ENCODE measurements around the gene LAMTOR2.

DNA sequence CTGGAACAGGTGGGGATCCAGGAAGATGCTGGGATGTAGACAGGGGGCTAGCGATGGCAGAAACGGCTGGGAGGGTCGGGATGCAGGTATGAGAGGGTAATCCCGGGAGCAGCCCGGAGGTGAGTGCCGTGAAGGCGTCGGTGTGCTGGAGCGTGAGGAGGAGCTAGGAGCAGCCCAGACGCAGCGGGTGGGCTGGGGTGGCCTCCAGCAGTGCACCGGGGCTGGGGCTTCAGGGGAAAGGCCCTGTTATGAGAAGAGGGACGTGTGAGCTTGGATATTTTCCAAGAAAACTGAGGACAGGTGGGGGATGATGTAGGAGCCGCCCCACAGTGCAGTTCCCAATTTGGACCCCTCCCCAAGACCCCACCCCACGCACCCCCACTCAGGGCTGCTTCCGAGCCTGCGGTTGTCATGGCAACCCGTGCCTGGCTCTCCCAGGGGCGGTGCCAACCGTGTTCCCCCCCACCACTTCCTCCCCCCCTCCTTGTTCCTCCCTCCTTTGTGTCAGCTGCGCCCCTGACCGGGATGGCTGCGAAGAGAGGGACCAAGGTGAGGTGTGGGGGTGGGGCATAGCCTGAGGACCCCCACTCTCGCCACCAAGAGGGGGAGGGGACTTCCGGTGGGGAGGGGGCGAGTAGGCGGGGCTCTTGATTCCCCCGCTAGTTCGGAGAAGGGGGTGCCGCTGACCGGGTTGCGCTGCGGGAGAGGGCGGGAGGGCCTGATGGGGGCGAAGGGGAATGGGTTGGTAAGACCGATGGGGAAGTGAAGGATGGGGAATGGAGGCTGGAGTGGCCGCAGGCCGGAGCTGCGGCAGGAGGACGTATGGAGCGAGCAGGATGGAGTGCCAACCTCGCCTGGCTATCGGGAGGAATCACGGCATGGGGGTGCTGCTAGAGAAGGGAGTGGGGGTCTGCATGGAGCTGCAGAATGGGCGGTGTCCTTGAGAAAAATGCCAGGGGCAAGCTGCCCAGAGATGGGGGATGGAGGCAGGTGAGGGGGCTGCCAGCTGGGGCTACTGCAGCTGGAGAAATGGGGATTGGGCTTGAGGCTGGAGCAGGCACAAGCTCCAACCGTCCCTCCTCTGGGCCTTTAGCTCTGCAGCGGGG, 797 bp downstream of the TRIM46 start:
- RRBS: 6% methylated on average over 21 of the region's 47 CpGs

DNA sequence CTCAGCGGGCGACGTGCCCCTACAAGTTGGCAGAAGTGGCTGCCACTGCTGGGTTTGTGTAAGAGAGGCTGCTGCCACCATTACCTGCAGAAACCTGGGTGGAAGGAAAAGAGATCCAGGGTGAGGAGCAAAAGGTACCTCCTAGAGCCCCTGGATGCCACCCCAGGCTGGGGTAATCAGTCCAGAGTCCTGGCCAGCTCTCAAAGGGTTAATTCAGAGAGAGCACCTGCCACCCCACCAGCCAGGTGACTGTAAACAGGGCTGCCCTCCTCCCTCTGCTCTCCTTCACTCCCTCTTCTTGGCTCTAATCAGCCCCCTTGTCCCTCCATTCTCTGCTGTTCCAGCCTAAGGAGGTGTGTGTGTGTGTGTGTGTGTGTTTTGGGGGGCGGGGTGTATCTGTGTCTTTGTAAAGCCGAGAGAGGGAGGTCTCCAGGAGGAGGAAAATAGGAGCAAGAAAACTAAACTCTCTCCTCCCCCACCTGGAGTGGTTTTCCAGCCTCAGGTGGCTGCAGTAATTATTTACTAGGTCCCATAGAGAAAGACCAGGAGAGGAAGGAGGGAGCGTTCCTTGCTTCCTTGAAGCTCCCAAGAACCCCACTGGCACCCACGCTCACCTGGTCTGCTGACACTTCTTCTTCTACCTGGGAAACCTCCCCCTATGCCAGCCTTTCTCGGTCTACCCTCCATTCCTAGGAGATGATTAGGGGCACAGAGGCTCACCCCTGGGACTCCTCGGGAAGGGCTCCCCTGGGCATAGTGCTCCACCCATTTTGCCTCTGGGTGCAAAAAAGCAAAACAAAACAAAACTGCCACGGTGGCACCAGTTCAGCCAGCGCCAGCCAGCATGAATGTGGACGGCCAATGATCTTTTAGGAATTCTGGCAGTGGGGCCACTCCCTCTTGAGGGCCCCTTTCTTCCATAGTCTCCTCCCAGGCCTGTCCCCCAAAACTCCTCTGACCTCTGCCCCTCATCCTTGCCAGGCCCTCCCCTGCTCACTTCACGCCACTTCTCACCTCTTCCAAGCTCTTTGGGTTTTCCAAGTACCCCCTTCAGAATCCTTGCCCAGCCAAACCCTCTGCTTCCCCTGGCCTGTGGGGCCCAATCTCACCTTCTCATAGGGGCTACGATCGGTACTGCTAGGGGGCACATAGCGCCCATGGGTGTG, 12.8 kb downstream of the TRIM46 start:
- RRBS: no CpG with 5 or more reads among the region's 16 CpGs

DNA sequence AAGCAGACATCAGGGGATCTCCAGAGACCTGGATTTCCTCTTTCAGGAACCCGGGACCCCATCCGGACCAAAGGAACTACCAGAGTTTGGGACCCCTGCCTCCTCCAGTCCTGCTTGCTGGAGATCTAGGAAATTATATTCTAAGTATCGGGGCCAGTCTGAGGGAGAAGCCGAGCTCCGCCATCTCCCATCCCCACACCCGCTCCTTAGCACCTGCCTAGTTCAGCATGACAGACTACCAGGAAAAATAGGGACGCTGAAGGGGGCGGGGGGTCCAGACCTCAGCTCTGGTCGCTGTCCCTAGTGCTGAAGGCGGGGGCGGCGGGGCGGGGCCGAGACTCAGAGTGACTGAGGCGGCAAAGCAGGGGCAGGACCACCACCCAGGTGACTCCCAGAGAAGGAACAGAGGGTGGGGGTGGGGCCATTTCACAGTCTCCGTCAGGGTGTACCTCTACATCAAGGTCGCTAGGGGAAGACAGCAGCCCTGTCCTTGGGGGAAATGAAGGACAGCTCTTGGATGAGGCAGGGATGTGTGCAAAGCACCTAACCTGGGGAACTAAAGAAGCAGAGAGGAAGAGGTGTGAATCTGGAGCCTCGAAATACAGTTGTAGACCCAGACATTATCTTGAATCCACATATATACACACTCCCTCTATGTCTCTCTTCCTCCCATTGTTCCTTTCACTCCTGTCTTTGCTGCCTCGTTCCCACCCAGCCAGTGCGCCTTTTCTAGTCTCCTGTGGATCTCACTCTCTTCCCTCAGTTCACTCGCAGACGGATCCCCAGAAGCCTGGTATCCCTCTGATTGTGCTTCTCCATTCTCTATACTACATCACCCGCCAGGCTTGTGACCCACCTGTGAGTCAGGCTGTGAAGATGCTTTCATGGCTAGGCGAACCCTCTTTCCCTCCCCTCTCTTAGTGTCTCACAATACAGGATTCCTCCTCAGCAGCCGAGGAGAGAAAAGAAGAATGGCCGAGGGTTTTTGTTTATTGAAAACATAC, 1.1 kb downstream of the HCN3 start:
- RRBS: 4% methylated on average over 1 of the region's 26 CpGs

- RRBS: no CpG with 5 or more reads among the region's 21 CpGs
Observed at GRCh38 chr1:155321917-155322557, 1.3 kb downstream of the RUSC1 start.

- RRBS: 2% methylated on average over 24 of the region's 35 CpGs
Observed at GRCh38 chr1:155324081-155324643, 3.5 kb downstream of the RUSC1 start.

- RRBS: no CpG with 5 or more reads among the region's 6 CpGs
Observed at GRCh38 chr1:155335562-155336078, 14.9 kb downstream of the RUSC1 start.

- RRBS: no CpG with 5 or more reads among the region's 5 CpGs
Observed at GRCh38 chr1:155392900-155393342, 72.2 kb downstream of the RUSC1 start.

DNA sequence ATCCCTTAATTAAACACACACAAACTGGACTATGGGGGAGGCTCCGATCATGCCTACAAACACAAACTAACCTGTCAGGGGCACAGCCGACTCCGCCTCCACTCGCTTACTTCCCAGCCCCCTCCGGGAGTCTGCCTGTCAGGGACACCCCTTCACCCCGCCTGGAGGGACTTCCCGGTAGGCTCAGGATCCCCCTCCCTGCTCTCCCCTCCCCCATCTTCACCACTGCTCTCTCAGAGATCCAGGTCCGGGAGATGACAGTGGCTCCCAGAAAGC, 850 bp downstream of the ASH1L start:
- RRBS: no CpG with 5 or more reads among the region's 8 CpGs

DNA sequence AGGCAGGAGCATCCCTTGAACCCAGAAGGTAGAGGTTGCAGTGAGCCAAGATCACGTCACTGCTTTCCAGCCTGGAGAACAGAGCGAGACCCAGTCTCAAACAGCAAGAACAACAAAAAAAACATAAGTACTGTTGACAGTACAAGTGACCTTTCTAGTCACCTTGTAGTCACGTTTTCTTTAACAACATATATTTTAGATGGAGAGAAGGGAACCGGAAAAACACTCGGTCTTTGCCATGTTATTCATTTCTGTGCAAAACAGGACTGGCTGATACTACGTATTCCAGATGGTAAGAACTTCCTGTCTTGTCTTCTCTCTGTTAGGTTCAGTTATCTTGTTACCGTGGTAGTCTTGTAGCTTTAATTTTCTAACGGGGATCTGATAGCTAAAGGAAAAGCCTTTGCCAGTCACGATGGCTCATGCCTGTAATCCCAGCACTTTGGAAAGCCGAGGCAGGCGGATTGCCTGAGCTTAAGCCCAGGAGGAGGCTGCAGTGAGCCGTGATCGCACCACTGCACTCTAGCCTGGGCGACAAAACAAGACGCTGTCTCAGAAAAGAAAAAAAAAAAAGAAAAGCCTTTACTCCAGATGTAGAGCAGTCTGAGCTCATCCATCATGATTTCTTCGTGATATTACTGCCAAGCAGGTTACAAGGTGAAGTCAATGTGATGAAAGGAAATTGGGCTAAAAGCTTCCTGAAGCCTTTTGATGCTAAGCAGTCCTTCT, 11.2 kb upstream of the MSTO1 start:
- RRBS: no CpG with 5 or more reads among the region's 16 CpGs

DNA sequence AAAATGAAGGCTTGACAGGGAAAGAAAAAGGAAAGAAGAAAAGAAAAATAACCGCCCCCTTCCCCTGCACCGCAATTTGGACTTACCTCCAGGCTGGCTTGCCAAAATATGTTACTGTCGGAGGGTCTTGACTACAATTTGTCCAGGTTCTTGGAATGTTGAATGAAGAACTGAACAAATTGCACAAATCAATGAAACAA, 29.4 kb downstream of the YY1AP1 start:
- RRBS: no CpG with 5 or more reads among the region's 3 CpGs

DNA sequence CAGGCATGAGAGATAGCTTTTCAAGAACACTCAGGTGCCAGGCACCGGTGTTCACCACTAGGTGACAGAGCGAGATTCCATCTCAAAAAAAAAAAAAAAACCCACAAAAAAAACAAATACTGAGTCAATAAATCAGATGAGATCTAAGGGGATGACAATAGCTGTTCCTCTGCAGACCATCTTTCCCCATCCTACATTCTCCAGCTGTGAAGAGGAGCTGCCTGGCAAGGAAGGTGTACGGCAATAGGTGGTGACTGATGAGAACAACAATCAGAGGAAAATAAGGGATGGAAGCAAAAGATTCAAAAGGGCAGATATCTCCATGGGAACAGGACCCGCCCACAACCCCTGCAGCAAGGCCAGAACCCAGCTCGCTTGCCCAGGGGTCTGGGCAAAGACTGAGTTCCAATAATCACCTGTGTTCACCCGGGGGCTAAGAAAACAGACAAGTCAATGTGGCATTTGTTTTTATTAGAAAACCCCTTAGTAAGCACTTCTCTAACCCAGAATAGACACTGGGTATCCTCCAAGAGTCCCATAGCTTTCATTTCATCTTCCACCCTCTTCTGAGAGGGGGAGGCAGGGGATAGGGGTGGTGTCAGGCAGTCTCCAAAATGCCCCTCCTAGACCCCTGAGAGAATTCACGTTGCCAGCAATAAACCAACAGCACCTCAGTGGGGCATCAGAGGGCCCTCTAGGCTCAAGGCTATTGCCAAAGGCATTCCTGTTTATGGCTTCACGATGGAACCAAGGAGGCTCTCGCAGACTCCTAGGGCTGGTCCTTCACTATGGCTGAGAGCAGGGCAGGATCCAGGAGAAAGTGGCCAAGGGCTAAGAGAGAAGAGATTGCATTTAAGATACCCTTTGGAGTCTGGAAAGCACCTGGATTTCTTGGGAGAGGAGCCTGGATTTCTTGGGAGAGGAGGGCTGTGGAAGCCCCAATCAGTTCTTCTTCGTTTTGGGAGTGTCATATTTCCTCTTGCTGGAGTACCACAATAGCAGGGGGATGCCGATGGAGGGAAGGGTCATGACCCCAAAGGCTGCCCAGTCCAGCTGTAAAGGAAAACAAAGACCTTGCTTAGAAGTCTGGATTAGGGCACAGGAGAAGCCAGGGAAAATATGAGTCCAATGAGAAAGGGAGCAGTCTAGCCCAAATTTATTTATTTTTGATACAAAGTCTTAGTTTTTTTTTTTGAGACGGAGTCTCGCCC, 11.7 kb downstream of the SSR2 start:
- RRBS: no CpG with 5 or more reads among the region's 13 CpGs

DNA sequence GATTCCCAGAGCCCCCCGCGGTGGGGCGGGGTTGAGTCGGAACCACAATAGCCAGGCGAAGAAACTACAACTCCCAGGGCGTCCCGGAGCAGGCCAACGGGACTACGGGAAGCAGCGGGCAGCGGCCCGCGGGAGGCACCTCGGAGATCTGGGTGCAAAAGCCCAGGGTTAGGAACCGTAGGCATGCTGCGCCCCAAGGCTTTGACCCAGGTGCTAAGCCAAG, at the start of gene LAMTOR2:
LAMTOR2 (plus strand) TSS at position 76 of the 223 bp plus-strand sequence.
- RRBS: no CpG with 5 or more reads among the region's 16 CpGs

DNA sequence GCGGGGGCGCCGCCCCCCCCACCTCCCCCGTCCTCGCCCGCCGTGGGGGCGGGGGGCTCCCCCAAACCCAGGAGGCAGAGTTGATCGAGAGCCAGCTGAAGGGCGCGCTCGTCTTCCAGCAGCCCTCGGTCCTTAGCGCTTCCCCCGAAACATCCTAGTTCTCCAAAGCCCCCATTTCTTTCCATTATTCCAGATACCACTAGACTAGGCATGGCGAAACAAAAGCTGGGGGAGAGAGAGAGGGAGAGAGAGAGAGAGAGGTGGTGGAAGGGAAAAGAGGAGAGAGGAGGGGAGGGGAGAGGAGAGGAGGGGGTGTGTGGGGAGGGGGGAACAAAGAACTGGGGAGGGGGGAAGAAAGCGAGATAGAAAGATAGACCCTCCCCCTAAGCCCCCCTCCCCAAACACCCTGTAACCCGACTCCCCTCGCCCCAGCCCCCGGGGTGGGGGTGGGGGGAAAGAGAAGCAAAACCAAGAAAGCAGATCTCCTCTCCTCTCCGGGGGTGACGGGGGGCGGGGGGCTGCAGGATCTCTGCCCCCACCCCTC, 406 bp downstream of the MEX3A start:
- RRBS: 0% methylated on average over 1 of the region's 23 CpGs

DNA sequence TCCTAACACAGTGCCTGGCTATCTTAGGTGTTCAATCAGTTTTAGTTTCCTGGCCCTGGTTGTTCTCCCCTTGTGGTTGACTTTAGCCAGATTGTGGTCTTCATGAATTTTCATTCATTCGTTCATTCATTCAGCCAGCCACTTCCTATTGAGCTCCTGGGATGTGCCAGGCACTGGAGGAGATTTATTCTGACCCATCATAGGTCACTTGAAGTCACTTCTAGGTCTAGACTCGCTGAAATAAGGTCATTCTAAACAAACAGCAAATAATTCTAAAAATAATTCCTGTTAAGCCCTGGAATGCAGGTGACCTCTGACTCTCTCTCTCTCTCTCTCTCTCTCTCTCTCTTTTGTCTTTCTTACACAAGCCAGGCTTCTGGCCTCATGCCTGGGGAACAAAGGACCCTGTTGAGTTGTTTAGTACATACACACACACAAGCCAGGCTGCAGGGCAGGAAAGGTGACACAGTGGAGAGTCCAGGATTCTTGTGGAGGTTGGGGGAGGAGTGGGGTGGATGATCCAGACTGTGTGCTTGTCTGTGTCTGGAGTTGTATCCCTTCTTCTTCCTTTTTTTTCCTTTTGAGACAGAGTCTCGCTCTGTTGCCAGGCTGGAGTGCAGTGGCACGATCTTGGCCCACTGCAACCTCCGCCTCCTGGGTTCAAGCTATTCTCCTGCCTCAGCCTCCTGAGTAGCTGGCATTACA, 4.0 kb upstream of the MEX3A start:
- RRBS: no CpG with 5 or more reads among the region's 5 CpGs

GRCh38 chr1:156095895-156096965, 14.0 kb upstream of the MEX3A start:
- RRBS: no CpG with 5 or more reads among the region's 14 CpGs

GRCh38 chr1:156121039-156121856, 6.7 kb downstream of the LMNA start:
- RRBS: no CpG with 5 or more reads among the region's 8 CpGs

- RRBS: no CpG with 5 or more reads among the region's 6 CpGs
Observed at GRCh38 chr1:156140367-156140759, 13.0 kb upstream of the SEMA4A start.

DNA sequence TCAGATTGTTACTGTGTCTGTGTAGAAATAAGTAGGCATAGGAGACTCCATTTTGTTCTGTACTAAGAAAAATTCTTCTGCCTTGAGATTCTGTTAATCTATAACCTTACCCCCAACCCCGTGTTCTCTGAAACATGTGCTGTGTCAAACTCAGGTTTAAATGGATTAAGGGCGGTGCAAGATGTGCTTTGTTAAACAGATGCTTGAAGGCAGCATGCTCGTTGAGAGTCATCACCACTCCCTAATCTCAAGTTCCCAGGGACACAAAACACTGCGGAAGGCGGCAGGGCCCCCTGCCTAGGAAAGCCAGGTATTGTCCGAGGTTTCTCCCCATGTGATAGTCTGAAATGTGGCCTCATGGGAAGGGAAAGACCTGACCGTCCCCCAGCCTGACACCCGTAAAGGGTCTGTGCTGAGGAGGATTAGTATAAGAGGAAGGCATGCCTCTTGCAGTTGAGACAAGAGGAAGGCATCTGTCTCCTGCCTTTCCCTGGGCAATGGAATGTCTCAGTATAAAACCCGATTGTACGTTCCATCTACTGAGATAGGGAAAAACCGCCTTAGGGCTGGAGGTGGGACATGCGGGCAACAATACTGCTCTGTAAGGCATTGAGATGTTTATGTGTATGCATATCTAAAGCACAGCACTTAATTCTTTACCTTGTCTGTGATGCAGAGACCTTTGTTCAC, 12.3 kb upstream of the SLC25A44 start:
- RRBS: no CpG with 5 or more reads among the region's 12 CpGs

DNA sequence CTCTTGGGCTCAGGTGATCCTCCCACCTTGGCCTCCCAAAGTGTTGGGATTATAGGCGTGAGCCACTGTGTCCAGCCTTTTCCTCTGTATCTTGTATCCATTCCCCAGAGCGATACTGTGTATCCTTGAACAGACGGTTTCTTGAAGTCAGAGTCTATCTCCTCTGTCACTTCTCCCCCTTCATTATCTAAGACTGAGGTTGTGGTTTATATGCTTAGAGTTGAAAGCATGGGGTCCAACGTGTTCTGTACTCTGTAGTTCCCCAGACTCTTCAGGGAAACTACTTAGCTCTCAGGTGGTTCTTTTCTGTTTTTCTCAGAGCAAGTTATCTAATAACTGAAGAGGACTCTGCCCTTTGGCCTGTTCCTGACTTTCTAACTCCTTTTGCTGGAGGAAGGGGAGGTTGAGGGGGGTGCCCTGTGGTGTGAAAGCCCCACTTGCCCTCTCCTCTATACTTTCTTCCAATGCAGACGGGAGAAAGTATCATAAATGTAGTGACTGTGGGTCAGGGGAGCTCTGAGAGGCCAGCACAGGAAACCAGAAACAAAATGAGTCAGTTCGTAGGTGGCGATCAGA, 4.9 kb downstream of the SLC25A44 start:
- RRBS: no CpG with 5 or more reads among the region's 7 CpGs

DNA sequence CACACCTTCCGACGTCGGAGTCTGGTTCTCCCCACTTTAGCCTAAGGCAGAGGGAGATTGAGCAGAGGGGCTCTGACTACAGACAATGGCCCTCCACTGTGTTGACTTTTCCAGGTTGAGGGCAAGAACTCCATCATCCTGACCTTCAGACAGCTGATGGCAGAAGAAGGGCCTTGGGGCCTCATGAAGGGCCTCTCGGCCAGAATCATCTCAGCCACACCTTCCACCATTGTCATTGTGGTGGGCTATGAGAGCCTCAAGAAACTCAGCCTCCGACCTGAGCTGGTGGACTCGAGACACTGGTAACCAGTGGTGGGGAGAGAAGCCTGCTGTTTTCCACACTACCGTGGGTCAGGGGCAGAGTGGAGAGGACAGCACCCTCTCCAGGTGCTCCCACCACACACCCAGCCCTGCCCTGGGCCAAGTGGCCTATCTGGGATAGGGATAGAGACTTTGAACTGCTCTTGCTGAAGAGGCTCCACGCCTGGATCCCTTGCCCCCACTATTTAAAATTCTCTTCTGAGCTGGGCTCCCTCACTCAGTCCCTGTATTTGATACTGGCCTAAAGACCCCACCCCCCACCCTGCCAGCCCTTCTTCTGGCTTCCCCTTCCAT, 2.6 kb upstream of the PMF1 start:
- RRBS: no CpG with 5 or more reads among the region's 8 CpGs

Data from pericardium (tissue), 1 donor.